PC-3 (cell line): Measurements from ENCODE around the genes ROBO1 and OR5K2.

GRCh38 chr3:78710200-78710399 lies 1057.7 kb downstream of the ROBO1 start:
- RAMPAGE, long total RNA: no peak

DNA sequence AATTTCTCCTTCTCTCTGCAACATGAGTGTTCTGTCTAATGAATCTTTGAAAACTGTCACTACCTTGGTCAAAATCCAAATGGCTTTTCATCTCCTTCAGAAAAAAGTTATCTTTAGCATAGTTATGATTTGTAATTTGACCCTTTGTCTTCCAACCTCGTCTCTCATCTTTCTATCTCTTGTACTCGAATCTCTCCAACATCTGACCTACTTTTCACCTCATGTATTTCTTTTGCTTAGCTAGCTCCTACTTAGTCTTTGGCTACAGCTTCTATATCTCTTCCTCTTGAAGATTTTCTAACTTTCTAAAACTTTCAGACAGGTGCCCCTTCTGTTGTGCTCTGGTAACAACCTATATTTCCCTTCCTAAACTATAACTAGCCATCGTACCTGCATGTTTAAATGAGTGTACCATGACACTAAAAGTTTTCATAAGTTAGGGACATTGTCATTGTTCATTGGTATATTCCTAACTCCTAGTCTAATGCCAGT lies 971.0 kb downstream of the ROBO1 start:
- RAMPAGE, long total RNA: no peak

- RAMPAGE, long total RNA: no peak
Observed at GRCh38 chr3:79767220-79768330, at the start of gene ROBO1. ROBO1 (minus strand) TSS chr3:79767998.

GRCh38 chr3:81547679-81548153 lies 213.7 kb downstream of the GBE1 start:
- RAMPAGE, long total RNA: no peak

- RAMPAGE, long total RNA: no peak
Observed at GRCh38 chr3:81816896-81817205, 55.4 kb upstream of the GBE1 start.

- RAMPAGE, long total RNA: no peak
Observed at GRCh38 chr3:82317189-82317511, 555.7 kb upstream of the GBE1 start.

GRCh38 chr3:86378884-86379301 lies 612.1 kb downstream of the VGLL3 start:
- RAMPAGE, long total RNA: no peak

- RAMPAGE, long total RNA: no peak
Observed at GRCh38 chr3:87206288-87206679, 20.8 kb upstream of the CHMP2B start.

DNA sequence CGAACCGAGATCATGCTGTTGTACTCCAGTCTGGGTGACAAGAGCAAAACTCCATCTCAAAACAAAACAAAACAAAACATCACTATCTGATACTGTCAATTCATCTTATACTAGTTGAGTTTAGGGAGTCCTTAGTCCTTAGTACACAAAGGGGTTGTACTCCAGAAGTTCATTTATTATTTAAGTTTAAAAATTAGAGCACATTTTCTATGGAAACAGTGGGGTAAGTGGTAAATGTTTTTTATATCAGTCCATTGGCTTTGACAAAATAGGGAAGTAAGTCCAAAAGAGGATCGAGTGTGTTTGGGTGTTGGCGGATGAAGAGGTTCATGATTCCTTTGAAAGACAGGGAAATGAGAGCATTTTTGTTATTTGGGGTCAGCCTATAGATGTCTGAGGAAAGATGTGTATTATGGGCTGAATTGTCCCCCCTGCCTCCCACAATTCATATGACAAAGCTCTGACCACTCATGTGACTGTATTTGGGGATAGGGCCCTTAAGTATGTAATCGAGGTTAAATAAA lies 9.7 kb downstream of the CHMP2B start:
- RAMPAGE, long total RNA: no peak

- RAMPAGE, long total RNA: no peak
Observed at GRCh38 chr3:87365613-87365812, 89.1 kb upstream of the POU1F1 start.

- RAMPAGE, long total RNA: no peak
Observed at GRCh38 chr3:88054881-88055734, 3.7 kb downstream of the CGGBP1 start.

DNA sequence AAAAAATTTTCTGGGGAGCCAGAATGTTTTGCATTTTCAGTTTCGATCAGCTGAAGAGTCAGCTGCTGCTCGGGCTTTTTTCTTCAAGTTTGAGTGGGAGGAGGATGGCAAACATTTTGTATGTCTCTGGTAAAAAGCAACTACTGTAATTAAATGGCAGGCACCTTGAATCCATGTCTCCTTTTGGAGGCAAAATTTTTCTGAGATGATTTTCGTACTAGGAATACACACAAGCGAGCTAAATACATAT lies 617 bp downstream of the C3orf38 start:
- RAMPAGE, long total RNA: no peak

DNA sequence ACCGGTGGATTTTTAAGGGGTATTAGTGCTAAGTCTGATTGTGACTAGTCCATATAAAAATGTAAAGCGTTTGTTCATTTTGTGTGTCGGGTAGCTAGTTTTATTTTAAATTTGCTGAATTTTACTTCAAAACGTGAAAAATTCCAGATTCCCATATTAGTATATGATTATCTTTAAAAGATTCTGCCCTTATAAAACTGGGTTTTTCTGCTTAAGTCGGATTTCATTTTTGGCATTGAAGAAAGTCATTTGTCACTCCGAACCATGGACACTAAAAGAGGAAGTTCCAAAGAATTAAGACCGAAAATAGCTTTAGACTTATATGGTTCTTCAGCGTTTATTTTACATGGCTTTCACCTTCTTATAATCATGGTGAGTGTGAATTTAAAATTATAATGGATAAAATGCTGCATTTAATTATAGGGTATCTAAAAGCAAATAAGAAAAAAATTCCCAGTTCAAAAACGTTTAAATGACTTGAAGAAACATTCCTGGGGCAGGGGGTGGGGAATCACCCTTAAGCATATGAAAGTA lies 1.0 kb downstream of the C3orf38 start:
- RAMPAGE, long total RNA: no peak

GRCh38 chr3:94036415-94036956 lies 8.1 kb upstream of the STX19 start:
- RAMPAGE, long total RNA: no peak

GRCh38 chr3:94070163-94070487 lies 7.3 kb downstream of the NSUN3 start:
- RAMPAGE, long total RNA: no peak

DNA sequence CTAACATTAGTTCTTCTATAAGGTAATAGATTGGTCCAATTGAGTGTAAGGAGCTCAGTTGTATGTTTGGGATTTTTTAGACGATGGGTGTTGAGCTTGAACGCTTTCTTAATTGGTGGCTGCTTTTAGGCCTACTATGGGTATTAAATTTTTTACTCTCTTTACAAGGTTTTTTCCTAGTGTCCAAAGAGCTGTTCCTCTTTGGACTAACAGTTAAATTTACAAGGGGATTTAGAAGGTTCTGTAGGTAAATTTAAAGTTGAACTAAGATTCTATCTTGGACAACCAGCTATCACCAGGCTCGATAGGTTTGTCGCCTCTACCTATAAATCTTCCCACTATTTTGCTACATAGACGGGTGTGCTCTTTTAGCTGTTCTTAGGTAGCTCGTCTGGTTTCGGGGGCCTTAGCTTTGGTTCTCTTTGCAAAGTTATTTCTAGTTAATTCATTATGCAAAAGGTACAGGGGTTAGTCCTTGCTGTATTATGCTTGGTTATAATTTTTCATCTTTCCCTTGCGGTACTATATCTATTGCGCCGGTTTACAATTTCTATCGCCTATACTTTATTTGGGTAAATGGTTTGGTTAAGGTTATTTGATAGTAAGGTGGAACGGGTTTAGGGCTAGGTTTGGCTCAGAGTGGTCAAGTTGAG lies 196.7 kb upstream of the EPHA6 start:
- RAMPAGE, long total RNA: no peak

GRCh38 chr3:98497490-98497957 lies at the start of gene OR5K2:
OR5K2 (plus strand) TSS chr3:98497681.
- RAMPAGE, long total RNA: no peak

DNA sequence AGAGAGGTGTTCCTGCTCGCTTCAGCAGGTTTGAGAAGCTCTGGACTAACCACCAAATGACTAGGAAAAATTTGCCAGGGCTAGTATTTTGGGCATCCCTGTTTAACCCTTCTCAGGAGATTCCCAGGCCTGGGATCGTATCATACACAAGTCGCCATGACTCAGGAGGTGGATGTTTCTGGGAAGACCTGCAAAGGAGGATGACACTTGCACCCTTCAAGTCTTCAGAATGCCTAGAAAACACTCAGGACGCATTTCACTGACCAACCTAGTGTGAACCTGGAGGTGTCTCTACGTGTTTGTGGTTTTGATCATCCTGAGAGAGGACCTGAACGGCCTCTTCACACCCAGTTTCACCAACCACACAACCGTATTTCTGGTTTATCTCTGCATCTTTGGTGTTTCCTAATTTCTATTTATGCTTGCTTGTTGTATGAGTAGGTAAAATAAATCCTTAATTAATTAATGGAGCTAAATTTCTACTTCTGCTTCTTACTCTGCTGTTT lies 2.8 kb upstream of the CLDND1 start:
- RAMPAGE, long total RNA: no peak

GRCh38 chr3:98545852-98546443 lies 14.2 kb downstream of the GPR15 start:
- RAMPAGE, long total RNA: no peak

- RAMPAGE, long total RNA: no peak
Observed at GRCh38 chr3:98764149-98764537, 1.0 kb downstream of the ST3GAL6 start.